CMK (cell line): Measurements from ENCODE around the gene PRDM10.

- RRBS = no CpG with 5 or more reads among the region's 23 CpGs
These were observed 729 bp downstream of the BARX2 start for GRCh38 chr11:129376311-129376843.

DNA sequence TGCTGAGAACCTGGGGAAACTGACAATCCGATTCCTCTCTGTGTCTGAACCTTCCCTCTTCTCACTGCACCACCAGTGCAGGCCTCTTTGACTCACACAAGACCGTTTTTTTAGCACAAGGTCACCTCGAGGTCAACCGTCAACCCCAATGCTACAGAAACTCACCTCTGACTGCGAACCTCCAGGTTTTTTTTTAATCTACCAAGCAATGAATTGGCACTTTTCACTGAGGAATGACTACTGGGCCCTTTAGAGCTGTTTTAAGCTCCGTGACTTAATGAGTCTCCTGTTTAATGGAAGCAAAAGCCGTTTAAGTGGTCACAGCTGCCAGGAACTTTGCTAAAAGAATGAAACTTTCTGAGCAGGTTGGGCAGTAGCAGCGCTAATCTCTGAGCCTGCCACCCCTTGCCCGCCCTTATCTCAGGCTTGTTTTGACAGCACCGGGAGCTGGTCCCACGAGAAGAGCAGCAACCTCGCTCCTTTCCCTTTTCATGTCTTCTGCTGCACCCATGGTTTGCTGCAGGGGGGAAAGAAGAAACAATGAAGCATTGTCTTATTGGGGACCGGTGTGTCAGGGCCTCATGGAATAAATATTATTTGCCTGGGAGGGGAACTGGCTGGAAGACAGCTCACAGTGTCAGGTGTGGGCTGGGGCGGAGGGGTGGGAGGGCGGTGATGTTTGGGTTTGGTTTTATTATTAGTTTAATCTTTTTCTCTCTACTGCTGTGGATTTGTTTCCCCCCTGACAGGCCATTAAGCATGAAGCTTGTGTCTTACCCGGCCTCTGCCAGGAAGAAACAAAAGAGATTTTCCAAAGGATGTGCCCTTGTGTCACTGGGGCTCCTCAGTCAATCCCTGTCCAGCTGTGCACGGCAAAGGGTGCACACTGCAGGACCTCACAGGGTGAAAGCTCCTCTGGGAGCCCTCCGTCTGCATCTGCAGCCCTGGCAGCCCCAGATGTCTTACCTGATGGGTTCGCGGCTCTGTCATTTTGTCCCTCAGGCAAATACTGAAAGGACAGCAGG lies 203.4 kb upstream of the TMEM45B start:
- RRBS = no CpG with 5 or more reads among the region's 20 CpGs

DNA sequence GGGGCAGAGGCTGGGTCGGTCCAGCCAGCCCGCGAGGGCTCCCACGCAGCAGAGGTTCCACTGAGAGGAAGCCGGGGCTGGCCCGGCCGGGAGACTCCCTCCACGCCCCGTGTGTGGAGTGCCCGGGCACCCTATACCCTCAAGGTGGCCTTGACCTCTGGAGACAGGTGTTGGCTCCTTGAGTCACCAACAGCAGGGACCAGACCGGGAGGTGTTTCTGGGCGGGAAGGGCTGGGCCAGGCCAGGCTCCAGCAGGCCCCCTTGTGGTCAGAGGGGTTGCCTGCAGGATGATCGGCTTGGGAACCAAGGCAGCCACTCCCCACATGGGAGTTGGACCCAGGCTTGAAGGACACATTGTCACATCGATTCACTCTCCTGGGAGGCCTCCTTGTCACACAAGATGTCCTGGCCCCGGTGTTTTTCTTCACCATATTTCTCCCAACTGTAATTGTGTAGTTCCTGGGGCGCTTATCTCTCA lies 119.6 kb upstream of the TMEM45B start:
- RRBS = 25% methylated on average over 4 of the region's 16 CpGs

- RRBS = no CpG with 5 or more reads among the region's 3 CpGs
These were observed 11.7 kb upstream of the TMEM45B start for GRCh38 chr11:129803962-129804339.

- RRBS = no CpG with 5 or more reads among the region's 7 CpGs
These were observed 28.9 kb downstream of the PRDM10 start for GRCh38 chr11:129973734-129974173.

- RRBS = 1% methylated on average over 11 of the region's 67 CpGs
These were observed at the start of gene PRDM10 for GRCh38 chr11:130002674-130003481. Gene PRDM10, minus strand, starts transcription at chr11:130002835.

DNA sequence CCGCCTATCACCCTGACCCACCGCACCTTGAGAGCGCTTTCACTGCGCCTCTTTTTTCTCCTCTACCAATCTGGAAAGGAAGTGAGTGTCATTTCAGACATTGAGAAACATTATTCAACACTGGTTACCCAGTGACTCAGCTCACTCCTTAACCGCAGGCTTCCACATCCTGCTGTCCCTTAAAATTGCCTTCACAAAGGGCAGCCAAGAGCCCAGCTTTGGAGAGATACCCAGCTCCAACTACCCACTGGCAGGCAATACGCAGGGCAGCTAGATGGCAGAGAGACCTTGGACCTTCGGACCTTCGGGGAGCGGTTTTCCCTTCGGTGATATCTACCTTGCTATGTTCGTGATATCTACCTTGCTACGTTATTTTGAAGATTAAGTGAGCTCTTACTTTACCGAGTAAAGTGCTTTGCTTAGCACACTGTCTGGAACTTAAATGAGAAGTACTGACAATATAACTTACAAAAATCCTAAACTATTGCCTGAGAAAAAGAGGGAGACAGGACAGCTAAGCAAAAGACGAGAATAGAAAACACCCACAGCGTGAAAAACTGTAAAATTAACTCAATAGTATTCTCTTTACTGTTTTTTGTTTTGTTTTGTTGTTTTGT lies 955 bp upstream of the PRDM10 start:
- RRBS = no CpG with 5 or more reads among the region's 15 CpGs

DNA sequence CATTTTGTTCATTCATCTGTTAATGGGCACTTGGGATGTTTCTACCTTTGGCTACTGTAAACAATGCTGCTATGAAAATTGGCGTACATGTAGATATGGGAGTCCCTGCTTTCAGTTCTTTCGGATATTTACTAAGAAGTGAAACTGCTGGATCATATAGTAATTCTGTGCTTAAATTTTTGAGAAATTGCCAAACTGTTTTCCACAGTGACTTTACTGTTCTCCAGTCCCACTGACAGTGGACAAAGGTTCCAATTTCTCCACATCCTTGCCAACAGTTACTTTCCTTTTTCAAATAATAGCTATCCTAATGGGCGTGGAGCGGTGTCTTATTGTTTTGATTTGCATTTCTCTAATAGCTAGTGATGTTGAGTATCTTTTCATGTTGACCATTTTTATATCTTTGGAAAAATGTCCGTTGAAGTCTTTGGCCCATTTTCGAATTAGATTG lies 16.3 kb downstream of the APLP2 start:
- RRBS = no CpG with 5 or more reads among the region's 6 CpGs

- RRBS = no CpG with 5 or more reads among the region's 6 CpGs
These were observed 39.0 kb upstream of the ST14 start for GRCh38 chr11:130120470-130120996.

DNA sequence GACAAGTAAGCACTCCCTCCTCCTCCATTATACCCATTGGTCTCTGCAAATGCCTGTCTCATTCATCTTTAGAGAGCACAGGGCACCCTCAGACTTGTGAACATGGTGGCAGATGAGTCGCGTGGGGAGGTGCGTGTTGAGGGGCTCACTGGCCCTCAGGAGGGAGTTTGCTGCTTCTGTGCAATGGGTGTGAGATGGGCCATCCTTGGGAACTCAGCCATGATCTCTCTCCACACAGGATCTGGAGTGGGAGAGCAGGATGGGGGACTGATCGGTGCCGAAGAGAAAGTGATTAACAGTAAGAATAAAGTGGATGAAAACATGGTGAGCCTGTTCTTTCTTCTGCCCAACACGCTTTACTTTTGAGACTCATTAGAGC lies 19.4 kb upstream of the ST14 start:
- RRBS = no CpG with 5 or more reads among the region's 6 CpGs

DNA sequence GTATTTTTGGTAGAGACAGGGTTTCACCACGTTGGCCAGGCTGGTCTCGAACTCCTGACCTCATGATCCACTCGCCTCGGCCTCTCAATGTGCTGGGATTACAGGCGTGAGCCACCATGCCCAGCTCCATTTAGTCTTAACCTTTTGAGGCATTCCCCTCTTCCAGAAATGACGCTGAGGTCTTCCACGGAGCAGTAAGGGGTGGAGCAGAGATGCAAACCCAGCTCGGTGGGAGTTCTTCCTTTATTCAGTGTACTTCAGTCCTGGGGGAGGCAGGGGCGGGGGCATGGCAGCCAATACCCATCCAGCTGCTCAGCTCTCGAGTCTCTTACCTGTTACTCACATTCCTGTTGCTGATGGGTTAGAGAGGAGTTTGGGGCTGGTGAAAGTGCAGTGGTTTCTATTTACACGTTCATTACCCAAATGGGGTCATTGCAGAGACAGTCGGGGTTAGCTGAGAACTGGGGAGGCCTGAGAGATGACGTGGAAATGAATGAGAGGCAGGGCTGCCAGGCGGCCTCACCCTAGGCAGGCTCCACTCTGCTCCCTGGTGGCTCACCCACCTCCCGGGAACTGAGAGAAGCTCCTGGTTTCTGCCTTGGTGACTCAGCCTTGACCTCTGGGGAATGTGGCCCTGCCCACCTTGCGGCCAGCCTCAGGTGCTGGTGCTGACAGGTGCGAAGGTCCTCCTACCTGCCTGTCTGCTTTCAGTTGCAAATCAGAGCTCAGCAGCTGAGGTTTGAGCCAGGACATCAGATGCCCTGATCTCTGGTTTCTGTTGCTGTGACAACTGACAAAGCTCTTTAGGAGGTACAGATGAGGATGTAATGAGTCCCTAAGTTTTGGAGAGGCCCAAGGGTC lies 13.4 kb upstream of the ST14 start:
- RRBS = no CpG with 5 or more reads among the region's 17 CpGs

DNA sequence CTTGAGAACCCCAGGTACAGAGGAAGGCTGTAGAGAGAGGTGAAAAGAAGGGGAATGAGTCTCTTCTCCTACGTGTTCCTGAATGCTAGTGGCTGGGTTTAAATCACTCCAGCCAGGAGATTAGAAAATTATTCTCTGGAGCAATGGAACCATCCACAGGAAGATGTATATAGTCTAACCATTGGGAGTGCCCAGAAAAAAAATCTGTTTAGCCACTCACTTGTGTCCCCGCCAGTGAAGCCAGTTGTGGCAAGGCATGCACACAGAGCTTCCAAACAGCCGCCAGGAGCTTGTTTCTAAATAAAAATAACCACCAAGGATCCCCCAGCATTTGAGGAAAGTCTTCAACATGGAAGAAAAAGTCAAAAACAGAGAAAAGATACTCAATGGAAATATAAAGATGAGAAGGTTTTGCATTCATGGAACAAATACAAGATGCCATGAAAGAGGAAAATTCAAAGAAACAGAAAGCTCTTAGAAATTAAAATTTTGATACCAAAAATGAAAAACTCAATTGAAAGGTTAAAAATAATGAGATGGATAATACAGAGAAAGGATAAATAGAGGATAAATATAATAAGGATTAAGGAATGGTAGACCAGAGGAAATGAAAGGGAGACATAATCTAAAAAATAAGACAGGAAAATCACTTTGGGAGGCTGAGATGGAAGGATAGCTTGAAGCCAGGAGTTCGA lies 25.3 kb downstream of the ST14 start:
- RRBS = no CpG with 5 or more reads among the region's 4 CpGs

- RRBS = no CpG with 5 or more reads among the region's 25 CpGs
These were observed 53.6 kb downstream of the ST14 start for GRCh38 chr11:130213059-130213785.

GRCh38 chr11:130314974-130315143 lies 142 bp upstream of the ZBTB44 start:
- RRBS = no CpG with 5 or more reads among the region's 14 CpGs

GRCh38 chr11:130315716-130316303 lies 1.1 kb upstream of the ZBTB44 start:
- RRBS = no CpG with 5 or more reads among the region's 24 CpGs

DNA sequence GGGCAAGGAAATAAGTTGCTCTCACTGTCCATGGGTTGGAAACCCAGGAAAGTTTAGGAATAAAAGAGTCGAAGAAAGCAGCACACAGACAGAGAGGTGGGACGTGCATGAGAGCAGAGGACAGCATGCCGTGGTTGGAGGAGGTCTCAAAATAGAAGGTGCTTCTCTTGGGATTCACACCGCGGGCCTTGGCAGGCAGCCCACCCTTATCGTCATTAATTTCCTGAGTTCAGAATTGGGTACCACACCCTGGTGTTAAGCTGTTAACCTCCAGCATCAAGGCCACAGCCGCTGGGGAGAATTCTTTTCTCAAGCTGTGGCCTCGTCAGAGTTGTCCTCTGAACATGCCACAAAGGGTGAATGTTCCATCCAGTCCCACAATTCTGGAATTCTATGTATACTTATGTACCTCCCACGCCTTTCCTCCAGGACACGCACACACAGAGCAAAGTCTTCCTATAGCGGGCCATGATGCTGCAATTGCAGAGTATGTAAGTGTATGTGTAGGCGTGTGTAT lies 39.1 kb downstream of the ADAMTS8 start:
- RRBS = no CpG with 5 or more reads among the region's 12 CpGs

DNA sequence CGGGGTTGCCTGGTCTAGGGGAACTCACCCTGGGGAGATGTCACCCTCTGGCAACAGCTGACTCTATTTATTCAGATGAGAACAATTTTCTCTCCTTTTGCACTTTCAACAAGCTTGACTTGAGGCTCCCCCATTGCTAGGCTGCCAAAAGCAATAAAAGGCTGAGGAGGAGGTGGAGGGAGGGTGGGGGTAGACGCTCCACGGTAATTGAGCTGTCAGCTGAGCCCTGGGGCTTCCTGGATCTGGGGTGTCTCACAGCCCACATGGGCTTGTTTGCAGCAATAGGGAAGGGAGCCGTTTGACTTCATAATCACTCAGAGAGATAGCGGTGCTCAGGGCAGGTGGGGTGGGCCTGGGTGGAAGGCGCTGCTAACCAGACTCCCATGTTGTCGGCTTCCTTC lies 158.7 kb downstream of the ADAMTS15 start:
- RRBS = no CpG with 5 or more reads among the region's 7 CpGs

GRCh38 chr11:130672281-130672866 lies 223.9 kb downstream of the ADAMTS15 start:
- RRBS = no CpG with 5 or more reads among the region's 7 CpGs

DNA sequence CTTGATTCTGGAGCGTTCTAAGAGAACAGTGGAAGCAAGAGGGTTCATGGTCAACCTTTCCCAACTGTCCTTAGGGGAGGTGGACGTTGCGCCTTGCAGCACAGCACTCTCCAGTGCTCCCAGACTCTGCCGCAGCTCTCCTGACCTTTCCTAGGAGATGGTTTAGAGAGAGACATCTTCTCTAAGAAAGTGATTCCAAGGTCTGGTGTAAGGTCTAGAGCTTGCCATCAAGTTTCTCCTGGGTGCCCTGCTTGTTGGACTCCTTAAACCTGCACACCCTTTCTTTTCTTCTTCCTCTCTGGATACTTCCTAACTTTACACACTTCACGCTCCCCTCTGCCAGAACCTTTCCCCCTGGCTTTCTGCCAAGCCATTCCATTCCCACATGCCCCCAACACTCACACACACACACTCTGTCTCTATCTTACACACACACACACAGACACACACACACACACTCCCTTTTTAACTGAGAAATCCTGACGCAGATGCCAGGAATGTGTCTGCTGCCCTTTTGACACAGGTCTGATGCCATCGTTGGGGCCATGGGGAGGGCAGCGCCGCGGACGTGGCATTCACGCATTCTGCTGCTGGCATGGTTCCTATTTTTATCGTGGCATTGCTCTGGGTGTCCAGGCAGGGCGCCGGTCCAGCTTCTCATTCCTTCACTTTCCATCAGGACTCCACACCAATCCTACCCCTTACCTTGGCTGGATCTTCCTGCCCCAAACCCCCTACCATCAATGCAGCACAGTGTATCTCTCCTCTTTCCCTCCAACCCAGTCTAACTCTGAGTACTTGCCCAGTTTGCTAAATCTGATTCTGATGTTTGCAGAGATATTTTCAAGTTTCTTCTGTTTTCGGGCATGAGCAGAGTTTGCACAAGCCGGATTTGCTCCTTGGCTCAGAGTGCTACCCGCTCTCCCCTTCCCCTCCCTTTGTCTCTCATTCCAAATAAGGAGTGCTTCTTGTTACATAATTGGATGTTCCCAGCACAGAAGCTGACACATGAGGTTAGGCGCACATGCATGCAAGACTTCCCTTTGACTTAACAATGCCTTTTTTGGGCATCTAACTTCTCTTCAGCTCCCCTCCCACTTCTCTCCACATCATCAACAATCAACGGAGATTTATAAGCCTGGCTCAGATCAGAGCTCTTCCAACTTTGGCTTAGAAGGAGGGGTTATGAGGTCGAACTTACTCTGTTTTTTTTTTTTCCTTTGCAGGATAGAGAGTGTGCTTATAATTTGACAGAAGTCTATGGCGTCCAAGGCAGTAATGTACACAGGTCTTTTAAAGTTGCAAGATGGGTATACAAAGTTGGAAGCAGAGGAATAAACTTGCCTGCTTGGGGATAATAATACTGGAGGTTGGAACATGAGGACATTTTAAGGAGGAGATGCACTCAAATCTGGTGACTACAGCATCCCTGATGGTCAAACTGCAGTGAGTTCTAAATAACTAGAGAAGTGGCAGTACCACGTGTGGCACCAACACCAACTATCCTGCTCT lies 18.8 kb downstream of the SNX19 start:
- RRBS = no CpG with 5 or more reads among the region's 23 CpGs

DNA sequence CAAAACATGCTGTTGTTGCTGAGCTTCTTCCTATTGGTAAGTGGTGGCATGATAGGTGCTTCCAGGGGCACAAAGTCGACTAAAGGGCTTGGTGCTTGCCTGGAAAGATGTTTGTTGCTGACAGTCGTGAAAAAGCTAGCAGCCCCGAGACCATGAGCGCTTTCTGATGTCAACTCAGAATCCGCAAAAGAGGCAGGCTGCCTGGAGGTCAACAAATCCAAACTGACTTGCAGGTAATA lies 53.0 kb downstream of the NTM start:
- RRBS = no CpG with 5 or more reads among the region's 5 CpGs